Umbilical cord (tissue), 2 donors: ENCODE measurements around the genes SLC30A4 and SQOR.

- RAMPAGE, long total RNA: no peak
These were observed 99 bp downstream of the SERINC4 start for GRCh38 chr15:43800058-43800183.

DNA sequence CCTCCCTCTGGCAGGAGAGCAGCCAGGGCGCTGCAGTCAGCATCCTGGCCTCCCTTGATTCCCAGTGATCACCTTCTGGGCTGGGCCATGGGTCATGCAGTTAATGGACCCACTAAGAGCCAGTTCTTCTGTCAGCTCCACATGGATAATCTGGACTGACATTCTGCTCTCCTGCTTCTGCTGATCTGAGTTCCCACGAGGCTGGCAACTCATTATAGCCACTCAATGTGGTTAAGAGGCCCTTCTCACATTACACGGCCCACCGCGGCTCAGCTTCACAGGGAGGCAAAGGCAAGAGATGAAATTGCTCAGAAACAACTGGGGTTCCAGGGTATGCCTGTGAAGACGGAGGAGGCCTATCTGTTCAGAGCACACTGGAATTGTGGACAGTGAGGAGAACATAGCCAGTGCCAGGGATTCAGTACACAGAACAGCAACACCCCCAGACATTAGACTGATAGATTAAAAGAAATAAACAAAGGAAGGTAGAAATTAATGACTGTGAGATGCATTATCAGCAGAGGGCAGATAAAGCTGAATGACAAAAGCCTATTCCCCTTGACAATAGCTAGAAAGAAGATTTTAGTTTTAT lies 94.1 kb downstream of the WDR76 start:
- RAMPAGE, long total RNA: no peak

DNA sequence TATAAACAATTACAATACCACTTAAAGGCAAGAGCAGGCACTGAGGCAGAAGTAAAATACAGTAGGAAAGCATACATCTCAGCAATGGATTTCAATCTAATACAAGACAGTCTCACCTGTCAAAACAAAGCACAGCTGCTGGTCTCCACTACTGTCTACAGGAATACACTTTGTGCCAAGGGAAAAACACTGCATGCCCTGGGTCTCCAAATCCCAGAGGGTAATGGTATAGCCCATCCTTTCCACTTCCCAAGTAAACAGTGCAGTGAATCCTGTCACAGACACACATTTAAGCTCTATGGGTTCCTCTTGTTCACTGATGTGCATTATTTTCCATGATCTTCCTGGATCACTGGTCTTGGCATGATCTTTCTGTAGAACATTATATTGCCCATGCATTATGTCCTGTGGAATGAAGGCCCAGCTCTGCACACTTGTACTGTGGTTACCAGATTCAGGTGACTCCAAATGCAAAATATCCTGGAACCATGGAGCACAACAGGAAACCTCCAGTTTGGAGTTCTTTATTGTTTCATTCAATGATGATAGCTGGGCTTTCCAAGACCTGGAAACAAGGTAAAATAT lies 12.0 kb downstream of the SPG11 start:
- RAMPAGE, long total RNA: no peak

DNA sequence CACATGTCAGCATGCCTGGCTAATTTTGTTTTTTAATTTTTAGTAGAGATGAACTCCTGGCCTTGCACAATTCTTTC lies 8.6 kb downstream of the B2M start:
- RAMPAGE, long total RNA: no peak

DNA sequence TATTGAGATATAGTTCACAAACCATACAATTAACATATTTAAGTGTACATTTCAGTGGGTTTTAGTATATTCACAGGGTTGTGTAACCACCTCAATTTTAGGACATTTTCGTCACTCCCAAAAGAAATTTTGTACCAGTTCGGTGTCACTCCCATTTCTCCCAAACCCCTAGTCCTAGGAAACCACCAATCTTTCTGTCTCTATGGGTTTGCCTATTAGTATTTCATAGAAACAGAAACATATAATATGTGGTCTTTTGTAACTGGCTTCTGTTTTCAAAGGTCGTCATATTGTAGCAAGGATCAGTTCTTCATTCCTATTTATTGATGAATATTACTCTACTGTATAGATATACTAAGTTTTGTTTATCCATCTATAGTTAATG lies 6.6 kb upstream of the TRIM69 start:
- RAMPAGE, long total RNA: no peak

DNA sequence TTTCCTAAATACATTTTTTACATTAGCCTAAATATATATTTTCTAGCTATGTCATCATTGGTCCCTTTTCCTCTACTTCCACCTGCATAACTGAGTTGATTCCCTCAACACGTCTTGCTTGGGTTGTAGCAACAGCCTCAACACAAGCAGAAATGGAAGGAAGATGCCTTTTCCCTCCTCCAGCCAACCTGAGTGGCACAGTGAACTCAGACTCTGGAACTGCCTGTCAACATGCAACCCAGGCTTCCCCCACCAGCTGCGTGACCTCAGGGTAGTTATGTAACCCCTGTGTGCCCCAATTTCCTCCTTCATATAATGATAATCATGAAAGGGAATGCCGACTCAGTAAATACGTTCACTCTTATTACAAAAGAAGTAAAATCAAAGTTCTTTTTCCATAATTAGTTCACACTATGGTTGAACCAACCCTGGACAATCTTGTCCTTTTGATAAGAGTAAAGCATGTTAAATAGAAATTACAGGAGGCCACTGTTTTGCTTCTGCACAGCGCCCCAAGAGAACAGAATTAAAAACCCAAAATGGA lies 101.7 kb upstream of the TERB2 start:
- RAMPAGE, long total RNA: no peak

DNA sequence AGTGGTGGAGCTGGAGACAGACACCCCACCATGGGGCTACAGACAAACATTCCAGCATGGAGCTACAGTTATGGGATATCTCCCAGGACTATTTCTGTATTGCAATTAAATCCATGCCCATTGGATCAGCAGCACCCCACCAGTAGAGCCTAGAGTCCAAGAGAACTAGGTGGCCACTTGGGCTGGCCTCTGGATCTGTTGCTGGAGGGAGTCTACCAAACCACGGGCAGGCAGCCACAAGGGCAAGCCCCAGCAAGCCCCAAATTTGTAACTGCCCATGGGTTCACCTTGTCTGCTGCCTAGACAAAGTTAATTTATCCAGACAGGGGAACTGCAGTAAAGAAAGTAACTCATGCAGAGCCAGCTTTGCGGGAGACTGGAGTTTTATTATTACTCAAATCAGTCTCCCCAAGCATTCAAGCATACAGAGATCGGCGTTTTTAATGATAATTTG lies 74.0 kb upstream of the TERB2 start:
- RAMPAGE, long total RNA: no peak

DNA sequence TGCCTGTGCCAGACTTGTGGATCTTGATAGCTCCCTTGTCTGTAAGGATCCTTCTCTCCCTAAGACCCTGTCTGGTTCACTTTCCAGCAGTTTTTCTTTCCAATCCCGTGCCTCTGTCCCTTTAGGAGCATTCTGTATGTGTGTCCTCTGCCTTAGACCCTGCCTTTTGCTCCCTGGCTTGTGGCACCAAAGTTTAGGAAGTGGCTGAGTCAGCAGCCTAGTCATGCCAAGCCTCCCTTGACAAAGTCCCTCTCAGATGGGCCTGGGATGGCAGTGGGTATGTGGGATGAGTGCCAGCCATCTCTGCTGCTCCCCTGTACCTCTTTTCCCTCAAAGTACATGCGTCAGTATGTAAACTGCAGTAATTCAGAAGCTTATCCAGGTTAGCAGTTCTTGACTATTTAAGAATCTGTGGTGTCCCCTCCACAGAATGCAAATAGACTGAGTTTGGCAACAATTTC lies 965 bp downstream of the SORD start:
- RAMPAGE, long total RNA: no peak

DNA sequence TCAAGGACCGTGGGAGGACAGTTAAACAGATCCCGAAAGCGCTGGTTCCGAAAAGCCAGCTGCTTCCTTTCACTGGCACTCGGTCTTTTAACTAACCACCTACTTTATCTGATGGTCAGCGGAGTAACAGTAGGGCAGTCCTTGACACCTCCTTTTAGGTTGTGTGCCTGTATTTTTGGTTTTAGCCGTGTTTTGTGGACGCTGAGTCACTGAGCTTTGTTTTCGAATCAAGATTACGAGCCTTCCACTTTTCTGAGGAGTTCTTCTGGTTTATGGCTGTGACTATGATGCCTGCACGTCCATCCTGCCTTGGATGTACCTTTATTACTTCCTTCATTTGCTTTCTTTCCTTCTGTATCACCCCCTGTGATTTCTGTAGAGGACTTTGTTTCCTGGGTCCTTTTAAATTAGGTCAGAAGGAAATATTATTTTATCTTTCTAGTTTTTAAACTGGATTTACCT lies 31.5 kb downstream of the DUOX2 start:
- RAMPAGE, long total RNA: no peak

- RAMPAGE, long total RNA: no peak
These were observed 941 bp downstream of the DUOX2 start for GRCh38 chr15:45112634-45113827.

GRCh38 chr15:45164792-45165791 lies 22.7 kb downstream of the SHF start:
- RAMPAGE, long total RNA: no peak

DNA sequence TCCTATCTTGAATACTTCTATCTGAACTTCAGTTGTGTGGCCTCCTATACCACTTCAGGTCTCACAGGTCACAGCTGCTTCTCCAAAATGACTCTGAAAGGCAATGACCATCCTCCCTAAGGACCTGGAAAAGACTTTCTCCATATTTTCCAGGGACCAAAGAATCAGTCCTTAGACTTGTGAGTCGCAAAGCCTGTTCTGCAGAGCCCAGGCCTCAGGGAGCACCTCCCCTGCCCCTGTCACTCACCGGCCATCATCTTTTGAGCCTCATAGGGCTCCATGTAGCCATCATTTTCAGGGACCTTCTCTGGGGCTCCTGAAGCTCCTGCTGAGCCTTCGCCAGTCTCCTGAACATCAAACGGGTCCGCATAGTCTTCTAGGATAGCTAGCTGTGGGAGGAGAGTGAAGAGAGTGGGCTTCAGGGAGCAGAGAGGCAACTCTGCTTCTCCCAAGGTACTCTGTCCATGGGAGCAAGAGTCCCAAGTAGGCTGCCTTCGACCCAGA lies 9.8 kb downstream of the SHF start:
- RAMPAGE, long total RNA: no peak

- RAMPAGE, long total RNA: no peak
These were observed 62.5 kb downstream of the SLC28A2 start for GRCh38 chr15:45314435-45314943.

GRCh38 chr15:45403124-45404069 lies 1.3 kb downstream of the SPATA5L1 start:
- RAMPAGE, long total RNA: no peak

DNA sequence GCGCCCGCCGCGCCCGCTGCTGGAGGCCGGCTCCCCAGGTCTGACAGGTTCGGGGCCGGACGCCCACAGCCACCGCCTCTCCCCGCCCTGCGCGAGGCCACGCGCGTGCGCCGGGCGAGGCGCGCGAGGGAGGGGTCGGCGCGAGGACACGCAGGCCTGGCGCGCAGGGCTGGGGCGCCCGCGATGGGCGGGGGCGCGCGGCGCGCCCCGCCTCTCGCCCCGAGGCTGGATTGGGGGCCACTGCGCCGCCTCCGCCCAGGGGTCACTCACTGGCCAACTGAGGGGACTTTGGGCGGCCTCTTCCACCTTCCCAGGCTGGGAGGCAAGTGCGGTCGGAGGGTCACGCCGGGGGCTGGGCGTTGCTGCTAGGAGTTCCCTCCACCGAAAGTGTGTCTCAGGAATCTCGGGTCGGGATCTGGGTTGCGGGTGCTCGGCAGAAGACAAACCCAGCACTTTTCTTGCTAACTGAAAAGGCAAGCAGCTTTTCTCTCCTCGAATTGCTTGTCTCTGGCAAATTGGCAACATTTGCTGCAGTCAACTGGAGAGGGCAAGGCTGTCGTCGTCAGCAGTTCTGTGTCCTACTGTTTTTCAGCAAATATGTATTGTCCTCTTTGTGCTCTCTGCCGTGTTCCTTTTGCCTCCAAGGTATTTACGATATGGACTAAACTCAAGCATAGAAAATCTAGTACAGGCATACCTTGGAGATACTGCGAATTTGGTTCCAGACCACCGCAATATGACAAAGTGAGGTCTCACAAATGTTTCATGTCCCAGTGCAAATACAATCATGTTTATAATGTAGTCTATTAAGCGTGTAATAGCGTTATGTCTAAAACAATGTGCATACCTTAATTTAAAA lies at the start of gene SLC30A4:
Gene SLC30A4 (minus strand): TSS at position 42 of the 859 bp plus-strand sequence.
- RAMPAGE, long total RNA: no peak

GRCh38 chr15:45586481-45586792 lies 742 bp upstream of the BLOC1S6 start:
- RAMPAGE, long total RNA: no peak

GRCh38 chr15:45634405-45635698 lies at the start of gene SQOR:
SQOR (plus strand) TSS chr15:45635029.
- RAMPAGE, long total RNA: no peak

- RAMPAGE, long total RNA: no peak
These were observed 940 bp downstream of the SQOR start for GRCh38 chr15:45635699-45636238.

DNA sequence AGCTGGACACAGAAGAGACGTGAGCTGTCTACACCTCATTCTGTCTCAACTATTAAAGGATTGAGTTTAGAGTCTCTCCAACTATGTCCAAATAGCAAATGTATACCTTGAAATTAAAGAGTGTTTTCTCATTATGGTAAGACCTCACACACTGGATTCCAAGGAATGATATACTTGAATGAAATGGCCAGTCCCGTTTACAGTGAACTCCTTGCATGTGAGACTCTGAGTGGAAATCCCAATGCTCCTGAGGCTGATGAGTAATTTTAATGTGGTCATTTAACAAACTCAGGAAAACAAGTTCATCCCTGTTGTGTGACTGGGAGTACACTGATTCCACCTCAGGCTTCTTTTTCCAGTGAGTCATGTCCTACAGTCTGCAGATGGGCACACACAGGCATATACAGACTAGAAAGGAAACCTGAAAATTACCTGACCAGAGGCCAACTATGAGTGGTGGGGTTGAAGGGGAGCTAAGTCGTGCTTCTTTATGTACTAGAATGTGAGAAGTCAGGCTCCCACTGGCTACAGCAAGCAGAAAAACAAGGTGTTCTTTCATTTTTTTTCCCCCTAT lies 5.7 kb downstream of the SQOR start:
- RAMPAGE, long total RNA: no peak

DNA sequence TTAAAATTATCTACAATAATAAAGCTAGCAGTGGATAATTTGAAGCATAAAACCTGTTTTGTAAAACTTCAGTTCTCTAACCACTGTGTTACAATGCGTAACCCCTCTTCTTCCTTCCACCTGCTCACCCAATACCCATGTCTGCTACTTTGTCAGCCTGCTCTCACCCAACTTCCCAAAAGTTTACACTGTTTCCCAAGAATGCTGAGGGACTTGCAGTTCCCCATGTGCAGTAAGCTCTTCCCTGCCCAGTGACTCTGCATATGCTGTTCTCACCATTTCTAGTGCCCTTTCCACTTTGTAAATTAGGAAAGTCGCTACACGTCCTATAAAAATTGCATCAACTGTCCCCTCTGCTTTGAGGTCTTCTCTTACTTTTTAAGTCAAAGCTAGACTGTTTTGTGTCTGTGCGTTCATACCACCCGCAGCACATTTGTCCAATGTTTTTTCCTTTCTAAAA lies 315.8 kb upstream of the SEMA6D start:
- RAMPAGE, long total RNA: no peak